Sigmoid colon (tissue), 4 donors: ENCODE data around the genes SYNJ1 and OLIG1.

DNA sequence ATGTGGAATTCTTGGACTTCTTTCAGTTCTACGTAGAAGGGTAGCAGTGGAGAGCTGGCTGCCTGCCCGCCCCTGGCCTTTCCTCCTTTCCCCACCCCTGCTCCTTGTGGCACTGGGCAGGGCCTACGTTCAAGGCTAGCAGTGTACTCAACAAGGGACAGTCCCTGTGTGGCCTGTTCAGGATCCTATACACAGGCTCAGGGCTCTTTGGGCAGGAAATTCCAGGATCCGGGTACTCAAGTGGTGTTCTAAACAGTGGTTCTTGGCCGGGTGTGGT is 2.4 kb upstream of the SOD1 start:
- PRO-cap = no peak
- RAMPAGE, long total RNA, 4 experiments = no peak in any of the 4 experiments

GRCh38 chr21:31668940-31669986 is 9.8 kb downstream of the SOD1 start:
- PRO-cap = no peak
- RAMPAGE, long total RNA, 4 experiments = no peak in any of the 4 experiments

GRCh38 chr21:31908076-31908786 is 35.4 kb downstream of the HUNK start:
- PRO-cap = no peak
- RAMPAGE, long total RNA, 4 experiments = no peak in any of the 4 experiments

DNA sequence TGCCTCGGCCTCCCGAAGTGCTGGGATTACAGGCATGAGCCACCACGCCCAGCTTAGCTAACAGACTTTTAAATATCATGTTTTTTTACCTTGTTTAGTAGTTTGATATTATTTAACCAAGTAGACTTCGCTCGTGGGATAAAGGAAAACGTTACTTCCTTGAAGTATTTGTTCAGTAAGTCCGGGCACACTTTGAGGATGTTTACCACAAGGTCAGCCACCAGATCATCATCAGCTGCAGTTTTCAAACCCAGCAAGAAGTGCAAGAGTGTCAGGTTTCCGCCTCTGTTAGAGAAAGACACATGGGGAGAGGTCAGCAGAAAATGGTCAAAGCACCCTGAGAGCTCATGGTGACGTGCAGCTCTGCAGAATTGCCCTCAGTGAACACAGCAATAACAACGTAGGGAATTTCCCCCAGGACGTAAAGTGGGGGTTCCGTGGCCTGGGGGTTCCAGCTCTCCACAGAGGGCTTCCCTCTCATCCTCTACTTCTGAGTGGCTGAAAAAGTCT is 24.4 kb downstream of the URB1 start:
- PRO-cap = no peak
- RAMPAGE, long total RNA, 4 experiments = no peak in any of the 4 experiments

GRCh38 chr21:32413620-32414189 is 1.2 kb downstream of the EVA1C start:
- PRO-cap = no peak
- RAMPAGE, long total RNA, 4 experiments = no peak in any of the 4 experiments

- PRO-cap = no peak
- RAMPAGE, long total RNA, 4 experiments = start-site peak on the plus strand in 1 of 4 experiments, at chr21:32448834-32448879 at its widest, 10 reads per replicate
Observed at GRCh38 chr21:32448579-32449055, 36.1 kb downstream of the EVA1C start.

DNA sequence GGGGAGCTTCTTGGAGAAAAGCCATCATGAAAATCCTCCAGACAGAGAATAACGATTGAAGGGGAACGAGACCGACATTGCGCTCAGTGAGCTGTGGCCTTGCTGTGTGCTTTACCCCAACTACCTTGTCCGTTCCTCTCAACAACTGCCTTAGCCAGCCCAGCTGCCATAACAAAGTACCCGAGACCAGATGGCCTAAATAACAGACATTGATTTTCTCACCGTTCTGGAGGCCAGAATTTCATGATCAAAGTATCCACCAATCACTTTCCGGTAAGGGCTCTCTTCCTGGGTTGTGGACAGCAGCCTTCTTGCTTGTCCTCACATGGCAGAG is 79.9 kb downstream of the TCP10L start:
- PRO-cap = no peak
- RAMPAGE, long total RNA, 4 experiments = no peak in any of the 4 experiments

DNA sequence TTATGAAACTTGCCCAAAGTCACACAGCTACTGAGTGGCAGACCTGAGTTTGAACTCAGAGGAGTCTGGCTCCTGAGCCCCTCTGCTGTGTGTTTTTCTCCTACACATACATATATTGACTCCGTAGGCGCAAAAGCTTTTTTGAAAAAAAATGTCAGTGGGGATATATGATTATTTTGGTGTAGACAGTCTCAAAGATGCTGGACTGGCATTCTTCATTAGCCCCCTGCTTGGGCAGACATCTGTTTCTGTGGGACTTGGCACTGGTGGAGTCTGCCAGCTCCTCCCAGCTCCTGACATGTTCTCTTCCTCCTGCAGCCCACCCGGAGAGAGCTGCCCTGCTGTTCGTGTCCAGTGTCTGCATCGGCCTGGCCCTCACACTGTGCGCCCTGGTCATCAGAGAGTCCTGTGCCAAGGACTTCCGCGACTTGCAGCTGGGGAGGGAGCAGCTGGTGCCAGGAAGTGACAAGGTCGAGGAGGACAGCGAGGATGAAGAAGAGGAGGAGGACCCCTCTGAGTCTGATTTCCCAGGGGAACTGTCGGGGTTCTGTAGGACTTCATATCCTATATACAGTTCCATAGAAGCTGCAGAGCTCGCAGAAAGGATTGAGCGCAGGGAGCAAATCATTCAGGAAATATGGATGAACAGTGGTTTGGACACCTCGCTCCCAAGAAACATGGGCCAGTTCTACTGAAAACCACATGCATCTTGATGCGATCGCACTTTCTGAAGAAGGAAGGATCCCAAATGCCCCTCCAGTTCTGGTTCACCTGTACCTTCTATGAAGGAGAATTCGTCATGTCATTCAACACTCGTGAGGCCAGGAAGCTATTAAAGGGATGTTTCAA is 70.6 kb downstream of the TCP10L start:
- PRO-cap = no peak
- RAMPAGE, long total RNA, 4 experiments = no peak in any of the 4 experiments

- PRO-cap = no peak
- RAMPAGE, long total RNA, 4 experiments = no peak in any of the 4 experiments
Observed at GRCh38 chr21:32592926-32593494, 7.7 kb upstream of the TCP10L start.

DNA sequence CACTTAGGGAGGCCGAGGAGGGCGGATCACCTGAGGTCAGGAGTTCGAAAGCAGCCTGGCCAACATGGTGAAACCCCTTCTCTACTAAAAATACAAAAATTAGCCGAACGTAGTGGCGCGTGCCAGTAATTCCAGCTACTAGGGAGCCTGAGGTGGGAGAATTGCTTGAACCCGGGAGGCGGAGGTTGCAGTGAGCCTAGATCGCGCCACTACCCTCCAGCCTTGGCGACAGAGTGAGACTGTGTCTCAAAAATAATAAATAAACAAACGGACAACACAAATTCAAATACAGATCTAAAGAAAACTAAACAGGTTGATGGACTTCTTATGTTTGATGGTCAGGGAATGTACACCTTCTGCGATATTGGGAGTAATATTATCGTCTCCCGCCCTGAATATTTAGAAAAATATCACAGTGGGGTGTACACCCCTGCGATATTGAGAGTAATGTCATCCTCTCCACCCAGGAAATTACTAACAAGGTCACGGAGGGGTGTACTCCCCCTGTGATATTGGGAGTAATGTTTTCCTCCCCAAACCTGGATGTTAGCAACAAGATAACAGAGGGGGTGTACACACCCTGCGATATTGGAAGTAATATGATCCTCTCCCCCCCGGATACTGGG is 1.2 kb upstream of the CFAP298 start:
- PRO-cap = no peak
- RAMPAGE, long total RNA, 4 experiments = no peak in any of the 4 experiments

DNA sequence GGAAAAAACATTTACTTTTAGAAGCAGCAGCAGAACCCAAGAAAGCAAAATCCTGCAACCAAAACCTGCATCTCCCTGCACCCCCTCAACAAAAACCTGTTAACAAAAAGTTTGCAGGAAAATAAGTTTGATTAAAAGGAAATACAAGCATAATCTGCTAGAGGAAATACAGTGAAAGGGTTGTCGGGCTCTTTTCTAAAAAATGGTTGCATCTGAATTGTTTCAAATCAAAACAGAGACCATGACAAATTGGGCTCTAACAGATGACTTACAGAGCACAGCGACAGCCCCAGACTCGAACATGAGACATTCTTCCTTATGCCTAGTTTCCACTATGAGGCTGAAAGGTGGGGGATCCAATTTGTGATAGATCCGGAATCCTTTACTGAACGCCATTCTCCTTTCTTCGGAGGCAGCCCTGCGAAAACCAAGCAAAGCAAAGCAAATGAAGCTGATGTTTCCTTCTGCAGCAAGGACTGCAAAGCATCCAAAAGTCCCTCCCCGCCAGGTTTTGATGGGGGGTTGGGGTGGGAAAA is 1.2 kb downstream of the SYNJ1 start:
- PRO-cap = no peak
- RAMPAGE, long total RNA, 4 experiments = no peak in any of the 4 experiments

GRCh38 chr21:32727590-32728642 is at the start of gene SYNJ1:
Gene SYNJ1, minus strand, starts transcription at chr21:32728013.
- PRO-cap = bidirectional peak, plus-strand start at chr21:32728171, minus-strand start at chr21:32727939
- RAMPAGE, long total RNA, 4 experiments = start-site peak on the plus strand in 2 of 4 experiments, at chr21:32728111-32728139 at its widest, 7 to 15 reads per replicate; start-site peak on the minus strand in 2 of 4 experiments, at chr21:32727898-32728007 at its widest, 32 to 44 reads per replicate

- PRO-cap = no peak
- RAMPAGE, long total RNA, 4 experiments = no peak in any of the 4 experiments
Observed at GRCh38 chr21:32732479-32732678, 4.6 kb upstream of the SYNJ1 start.

GRCh38 chr21:32771965-32772423 is 439 bp upstream of the PAXBP1 start:
- PRO-cap = no peak
- RAMPAGE, long total RNA, 4 experiments = start-site peak on the plus strand in 3 of 4 experiments, at chr21:32772161-32772246 at its widest, 21 to 76 reads per replicate

GRCh38 chr21:33069755-33070902 is at the start of gene OLIG1:
Gene OLIG1, plus strand, starts transcription at chr21:33070141.
- PRO-cap = no peak
- RAMPAGE, long total RNA, 4 experiments = no peak in any of the 4 experiments

DNA sequence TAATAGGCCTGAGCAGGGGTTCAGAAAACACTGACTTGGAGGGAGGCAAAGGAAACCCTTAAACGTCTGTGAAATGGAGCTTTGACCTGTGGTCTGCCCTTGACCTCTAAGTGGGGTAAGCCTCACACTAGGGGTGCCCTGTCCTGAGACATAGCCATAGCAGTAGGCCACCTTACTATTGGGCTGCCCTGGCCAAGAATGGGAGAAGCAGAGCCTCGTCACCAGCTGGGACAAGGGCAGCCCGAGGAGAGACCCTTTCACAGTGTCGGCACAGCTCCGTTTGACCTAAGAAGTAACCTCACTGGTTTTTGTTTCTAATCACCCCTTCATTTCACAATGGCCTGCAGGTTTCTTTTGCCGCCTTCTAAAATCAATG is 26.4 kb upstream of the IFNAR2 start:
- PRO-cap = no peak
- RAMPAGE, long total RNA, 4 experiments = no peak in any of the 4 experiments

DNA sequence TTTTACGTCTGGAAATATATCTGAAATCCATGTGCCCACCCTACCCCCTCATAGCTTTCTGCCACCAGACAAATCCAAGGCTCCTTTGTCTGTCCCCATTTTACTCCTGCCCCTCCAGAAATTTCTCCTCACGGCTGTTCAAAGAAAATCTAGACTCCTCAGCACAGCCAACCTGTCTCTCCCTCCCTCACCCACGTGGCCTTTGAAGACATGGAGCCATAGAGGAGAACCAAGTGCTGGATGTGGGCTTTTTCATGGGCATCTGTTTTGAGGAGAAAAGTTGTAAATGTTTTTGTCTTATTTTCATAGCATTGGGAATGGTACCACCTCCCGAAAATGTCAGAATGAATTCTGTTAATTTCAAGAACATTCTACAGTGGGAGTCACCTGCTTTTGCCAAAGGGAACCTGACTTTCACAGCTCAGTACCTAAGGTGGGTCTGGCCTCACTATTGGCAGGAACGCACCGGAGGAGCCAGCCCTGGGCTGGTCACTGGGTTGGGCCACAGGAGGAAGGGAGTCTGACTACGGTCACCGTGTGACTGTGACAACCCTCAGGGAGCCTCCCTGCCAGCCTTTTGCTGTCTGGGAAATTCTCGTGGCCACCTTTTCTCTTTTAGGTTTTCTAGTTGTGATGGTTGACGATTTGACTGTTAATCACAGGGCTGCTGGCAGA is 2.1 kb downstream of the IL10RB start:
- PRO-cap = no peak
- RAMPAGE, long total RNA, 4 experiments = no peak in any of the 4 experiments

DNA sequence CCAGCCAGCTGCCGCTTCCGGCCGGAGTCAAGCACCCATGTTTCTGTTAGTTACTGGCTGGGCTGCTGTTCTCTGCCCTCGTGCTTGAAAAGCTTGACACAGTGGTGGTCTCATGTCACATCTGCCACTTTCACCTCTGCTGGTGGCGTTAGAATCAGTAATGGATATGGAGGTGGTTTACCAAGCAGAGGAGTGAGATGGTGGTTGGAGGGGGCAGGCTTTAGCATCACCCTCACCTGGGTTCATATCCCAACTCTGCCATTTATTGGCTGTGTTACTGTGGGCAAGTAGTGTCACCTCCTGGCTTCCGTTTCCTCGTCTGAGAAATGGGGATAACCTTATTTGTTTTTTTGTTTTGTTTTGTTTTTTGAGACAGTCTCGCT is 21.2 kb downstream of the IFNGR2 start:
- PRO-cap = no peak
- RAMPAGE, long total RNA, 4 experiments = no peak in any of the 4 experiments

GRCh38 chr21:33444172-33444574 is 35.6 kb downstream of the TMEM50B start:
- PRO-cap = no peak
- RAMPAGE, long total RNA, 4 experiments = no peak in any of the 4 experiments

- PRO-cap = no peak
- RAMPAGE, long total RNA, 4 experiments = no peak in any of the 4 experiments
Observed at GRCh38 chr21:33451703-33452113, 28.1 kb downstream of the TMEM50B start.